Neural crest cell (in vitro differentiated cells): Measurements from ENCODE around the gene BRINP3.

- PRO-cap, result no peak
These were observed 100.9 kb downstream of the TSEN15 start for GRCh38 chr1:184152132-184153035.

- PRO-cap, result no peak
These were observed 22.6 kb upstream of the C1orf21 start for GRCh38 chr1:184364194-184364664.

DNA sequence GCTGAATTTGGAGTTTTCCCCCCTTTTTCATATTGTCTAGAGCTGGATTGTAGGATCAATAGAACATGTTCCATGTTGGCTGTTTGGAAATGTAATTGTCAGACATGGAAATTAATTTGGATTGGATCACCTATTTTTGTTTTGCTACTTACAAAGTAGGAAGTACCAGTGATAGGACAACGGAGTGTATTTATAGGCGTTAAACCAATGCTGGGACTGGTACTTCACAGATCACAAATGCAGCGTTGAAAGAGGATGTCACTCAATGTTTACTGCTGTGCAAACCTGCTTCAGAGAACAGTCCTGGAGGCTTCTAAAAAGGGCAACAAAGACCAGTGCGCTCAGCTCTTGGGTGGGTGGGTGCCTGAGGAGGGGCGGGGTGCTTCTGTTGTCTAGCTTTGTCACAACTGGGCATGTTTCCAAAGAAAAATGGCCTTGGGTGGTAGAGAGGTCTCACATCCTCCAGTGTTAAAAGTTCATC, 2.1 kb downstream of the C1orf21 start:
- PRO-cap, result no peak

GRCh38 chr1:184556595-184557288, 169.9 kb downstream of the C1orf21 start:
- PRO-cap, result no peak

- PRO-cap, result no peak
These were observed 778 bp upstream of the EDEM3 start for GRCh38 chr1:184755535-184755736.

- PRO-cap, result no peak
These were observed 16.6 kb upstream of the EDEM3 start for GRCh38 chr1:184771085-184771796.

- PRO-cap, result no peak
These were observed 91.7 kb downstream of the NIBAN1 start for GRCh38 chr1:184882560-184883013.

DNA sequence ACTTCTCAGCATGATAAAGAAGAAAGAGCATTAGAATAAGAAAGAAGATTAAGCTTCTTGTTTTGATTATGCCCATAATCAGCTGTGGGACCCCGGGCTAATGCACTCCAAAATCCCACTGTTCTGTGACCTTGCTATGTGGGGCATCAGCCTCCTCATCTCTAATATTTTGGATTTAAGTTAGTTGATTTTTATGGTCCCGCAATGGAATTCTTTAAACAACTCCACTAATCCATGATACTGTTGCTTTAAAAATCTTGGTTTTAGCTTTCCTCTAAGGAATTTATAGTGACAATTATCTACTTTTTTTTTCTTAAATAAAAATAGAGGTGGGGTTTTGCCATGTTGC, 57.6 kb upstream of the IVNS1ABP start:
- PRO-cap, result no peak

- PRO-cap, result no peak
These were observed 58.4 kb upstream of the IVNS1ABP start for GRCh38 chr1:185375361-185376014.

DNA sequence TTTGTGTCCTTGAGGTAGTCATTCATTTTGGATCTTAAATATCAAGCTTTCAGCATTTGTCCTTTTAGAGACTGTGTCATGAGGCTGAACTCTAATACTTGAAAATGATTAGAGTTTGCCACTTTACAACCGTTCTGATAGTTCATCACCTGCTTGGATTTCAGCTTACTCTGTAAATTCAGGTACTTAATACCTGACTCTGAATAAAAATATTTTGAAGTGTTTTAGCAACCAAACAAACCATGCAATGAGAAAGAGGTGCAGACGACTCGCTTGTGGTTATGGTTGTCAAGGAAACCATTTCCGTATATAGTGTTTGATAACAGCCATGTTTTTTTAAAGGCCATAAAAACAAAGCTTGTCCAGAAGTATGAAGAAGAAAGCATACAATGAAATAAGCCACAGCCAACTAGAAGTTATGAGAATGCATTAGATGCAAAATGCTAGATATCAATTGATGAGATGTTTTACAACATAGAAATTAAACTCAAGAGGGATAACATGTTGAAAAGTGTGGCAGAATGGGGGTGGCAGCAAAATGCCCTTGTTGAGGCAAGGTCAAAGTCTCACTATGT, 167.2 kb upstream of the HMCN1 start:
- PRO-cap, result no peak

GRCh38 chr1:186343553-186344163, 31.4 kb downstream of the TPR start:
- PRO-cap, result no peak

GRCh38 chr1:186834423-186834805, 5.7 kb downstream of the PLA2G4A start:
- PRO-cap, result no peak

DNA sequence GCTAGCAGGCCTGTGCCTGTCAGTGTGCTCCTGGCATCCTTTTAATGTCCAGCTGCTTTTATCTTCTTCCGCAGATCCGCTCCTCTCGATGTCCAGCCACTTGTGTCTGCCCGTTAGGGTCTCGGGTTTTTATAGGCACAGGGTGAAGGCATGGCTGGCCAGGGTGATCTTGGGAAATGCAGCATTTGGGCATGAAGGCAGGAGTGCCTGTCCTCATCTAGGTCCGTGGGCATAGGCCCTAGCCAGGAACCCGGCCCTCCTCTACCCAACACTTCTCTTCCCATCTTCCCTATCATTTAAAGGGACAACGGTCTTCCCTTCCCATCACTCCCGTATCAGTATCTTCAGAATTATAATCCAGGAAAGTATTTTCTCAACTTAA, 715.1 kb downstream of the BRINP3 start:
- PRO-cap, result no peak

DNA sequence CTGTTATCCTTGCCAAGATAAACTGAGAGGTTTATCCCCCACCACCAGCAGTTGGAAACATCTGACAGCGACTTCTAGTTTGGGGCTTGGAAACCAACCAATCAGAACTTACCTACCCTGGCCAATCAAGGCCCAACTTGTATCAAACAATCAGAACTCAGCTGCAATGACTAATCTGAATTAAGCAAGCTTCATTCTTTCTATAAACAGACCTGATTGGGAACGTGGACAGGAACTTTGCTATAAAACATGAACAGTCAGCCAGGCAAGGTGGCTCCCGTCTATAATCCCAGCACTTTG, 34.0 kb downstream of the BRINP3 start:
- PRO-cap, result no peak

GRCh38 chr1:190475324-190476540, 1.9 kb downstream of the BRINP3 start:
- PRO-cap, result no peak

DNA sequence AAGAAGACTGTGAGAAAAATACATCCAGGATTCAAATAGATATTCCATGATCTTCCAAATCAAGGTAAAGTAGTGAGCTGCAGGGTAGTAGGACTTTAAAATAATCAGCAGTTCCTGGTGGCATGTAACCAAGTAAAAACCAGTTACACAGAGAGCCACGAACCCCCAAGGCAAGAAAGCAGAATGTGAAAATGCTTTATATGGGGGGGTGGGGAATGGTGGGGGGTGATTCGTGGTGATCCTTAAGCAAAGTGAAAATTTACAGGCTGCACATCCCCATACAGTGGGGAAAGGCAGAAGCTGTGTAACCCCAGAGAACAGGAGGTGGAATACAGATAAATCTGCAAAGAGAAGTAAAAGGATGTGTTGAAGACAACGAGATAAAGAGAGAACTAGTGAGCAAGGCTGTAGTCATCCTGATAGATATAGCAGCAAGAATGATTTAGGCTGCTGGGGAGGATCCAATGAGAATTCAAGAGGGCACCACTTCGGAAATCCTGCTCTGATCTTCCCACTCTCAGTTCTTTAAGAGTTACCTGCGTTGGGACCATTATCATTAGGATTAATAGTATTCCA, at the start of gene BRINP3:
Gene BRINP3, minus strand, starts transcription at position 397 of the 576 bp plus-strand sequence.
- PRO-cap, result no peak

GRCh38 chr1:191756015-191756246, 402.3 kb upstream of the RGS18 start:
- PRO-cap, result no peak

DNA sequence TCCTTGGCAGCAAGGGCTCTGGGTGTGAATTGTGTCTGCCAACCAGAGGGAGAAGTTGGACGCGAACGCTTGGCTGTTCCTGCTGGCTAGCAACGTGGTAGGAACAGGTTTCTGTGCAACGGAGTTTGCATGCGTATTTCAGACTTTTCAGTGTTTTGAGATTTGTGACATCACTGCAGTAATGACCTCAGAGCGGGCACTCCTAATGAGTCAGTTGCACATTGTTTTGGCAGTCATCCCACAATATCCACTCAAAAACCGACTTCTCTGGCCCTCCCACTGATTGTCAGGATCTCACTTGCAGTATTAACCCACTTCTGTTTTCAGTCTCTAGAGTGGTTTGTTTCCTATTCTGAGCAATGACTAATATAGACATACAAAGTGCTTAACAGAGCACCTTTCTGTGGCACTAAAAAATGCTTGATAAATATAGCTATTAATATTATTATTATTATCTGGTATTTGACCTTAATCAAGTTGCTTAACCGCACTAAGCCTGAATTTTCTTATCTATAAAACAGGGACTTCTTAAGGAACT, 98.6 kb upstream of the RGS1 start:
- PRO-cap, result no peak

GRCh38 chr1:192489658-192490192, 85.8 kb upstream of the RGS1 start:
- PRO-cap, result no peak

DNA sequence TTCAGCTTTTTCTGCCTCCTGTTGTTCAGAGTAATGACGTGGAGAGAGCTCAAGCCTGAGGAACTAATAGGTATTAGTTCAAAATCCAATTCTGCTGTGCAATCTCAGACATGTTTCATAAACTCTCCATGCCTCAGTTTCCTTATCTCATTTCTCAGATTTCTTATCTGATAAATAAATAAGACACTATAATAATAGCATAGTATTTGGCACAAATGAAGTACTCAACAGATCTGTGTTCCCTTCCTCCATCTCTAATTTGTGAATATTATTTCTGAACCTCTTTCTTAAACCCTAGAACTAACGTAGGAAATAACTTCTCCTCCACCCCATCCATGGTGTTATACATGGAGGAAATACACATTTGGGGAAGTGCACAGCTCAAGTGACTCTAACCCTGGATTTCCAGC, 63.4 kb upstream of the RGS1 start:
- PRO-cap, result no peak